Hematopoietic multipotent progenitor cell (in vitro differentiated cells): Measurements from ENCODE around the gene TFF1.

DNA sequence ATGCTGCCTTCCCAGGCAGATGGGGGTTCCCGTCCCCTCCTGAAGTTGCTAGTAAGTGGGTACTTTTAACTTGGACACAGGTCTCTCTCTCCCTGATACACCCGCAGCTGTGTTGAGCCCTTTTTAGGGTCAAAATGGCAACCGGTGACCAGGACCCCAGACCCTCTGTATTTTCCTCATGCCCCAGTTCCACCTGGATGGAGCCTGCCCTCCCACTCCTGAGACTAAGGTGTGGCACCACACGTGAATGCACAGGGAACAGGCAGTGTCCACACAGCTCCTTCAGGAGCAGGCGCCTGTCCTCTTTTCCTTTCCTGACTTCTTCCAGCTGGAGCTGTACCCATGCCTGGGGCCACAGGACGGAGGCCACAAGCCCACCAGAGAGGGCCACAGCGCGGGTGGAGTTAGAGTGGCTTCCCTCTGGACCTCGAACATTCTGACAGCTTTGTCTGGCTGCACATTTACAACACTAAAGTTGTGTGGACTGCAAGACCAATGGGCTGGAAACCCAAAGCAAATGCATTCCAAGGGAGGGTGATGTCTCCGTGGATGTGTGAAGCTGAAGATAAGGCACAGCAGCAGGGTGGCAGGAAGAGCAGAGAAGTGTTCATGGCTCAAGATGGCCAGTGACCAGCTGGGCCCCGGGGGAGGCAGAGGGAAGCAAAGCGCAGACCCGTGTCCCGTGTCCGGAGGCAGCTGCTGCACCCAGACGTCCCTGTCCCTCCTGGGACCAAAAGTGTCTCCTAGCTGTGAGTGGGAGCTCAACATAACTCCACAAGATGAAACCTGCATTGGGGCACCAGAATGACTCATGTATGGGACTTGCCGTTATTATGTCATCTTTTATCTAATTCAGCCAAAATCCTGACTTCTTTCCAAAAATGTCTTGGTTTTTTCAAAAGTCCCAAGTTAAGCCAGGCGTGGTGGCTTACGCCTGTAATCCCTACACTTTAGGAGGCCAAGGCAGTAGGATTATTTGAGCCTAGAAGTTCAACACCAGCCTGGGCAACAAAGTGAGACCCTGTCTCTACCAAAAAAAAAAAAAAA lies 118.4 kb downstream of the RIPK4 start:
- CAGE, long polyA plus RNA: no peak

GRCh38 chr21:41715515-41716190 lies 51.2 kb downstream of the RIPK4 start:
- CAGE, long polyA plus RNA: no peak

DNA sequence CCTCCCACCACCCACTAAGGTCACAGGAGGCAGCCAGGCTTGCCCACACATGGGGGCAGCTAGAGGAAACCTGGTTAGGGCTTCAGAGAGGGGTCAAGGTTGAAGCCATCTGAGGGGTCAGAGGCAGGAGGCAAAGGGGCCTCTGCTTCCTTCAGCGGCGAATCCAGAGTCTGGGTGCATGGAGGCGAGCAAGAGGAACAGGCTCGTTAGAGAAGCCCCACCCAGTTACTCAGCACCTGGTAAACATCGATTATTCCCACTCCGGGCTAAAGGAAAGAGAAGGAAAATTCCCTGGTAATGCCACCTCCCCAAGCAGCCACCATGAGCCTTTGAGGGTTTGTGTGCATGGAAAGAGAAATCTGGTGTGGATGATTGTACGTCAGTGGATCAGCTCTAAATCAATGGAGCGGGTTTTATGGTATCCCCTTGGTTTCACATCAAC lies 36.9 kb downstream of the RIPK4 start:
- CAGE, long polyA plus RNA: no peak

DNA sequence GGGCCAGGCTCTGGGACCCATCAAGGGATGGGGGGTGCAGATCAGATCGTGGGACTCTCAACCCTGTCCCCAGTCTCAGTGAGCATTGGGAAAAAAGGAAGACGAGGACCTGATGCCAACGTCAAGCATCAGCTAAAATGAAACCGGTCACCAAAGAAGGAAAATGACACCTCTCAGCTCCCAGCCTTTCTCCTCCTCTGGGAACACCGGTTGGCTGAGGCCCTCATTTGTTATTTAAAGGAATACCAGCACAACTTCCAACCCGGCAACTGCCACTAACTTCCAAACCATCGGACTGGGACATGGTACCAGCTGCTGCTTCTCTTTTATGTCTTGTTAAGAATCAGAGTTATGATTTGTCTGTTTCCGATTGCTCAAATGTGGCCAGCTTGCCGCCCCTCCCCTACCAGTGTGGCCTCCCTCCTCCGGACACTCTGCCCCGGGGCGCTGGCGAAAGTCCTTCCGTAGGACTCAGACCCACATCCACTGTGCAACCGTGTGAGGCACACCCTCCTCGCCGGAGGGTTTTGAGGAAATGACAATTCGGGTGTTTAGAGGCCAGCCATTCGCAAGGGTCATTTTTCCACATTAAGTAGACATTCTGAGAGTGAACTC lies 5.7 kb downstream of the RIPK4 start:
- CAGE, long polyA plus RNA: no peak

- CAGE, long polyA plus RNA: no peak
Observed at GRCh38 chr21:41761689-41762251, 5.1 kb downstream of the RIPK4 start.

DNA sequence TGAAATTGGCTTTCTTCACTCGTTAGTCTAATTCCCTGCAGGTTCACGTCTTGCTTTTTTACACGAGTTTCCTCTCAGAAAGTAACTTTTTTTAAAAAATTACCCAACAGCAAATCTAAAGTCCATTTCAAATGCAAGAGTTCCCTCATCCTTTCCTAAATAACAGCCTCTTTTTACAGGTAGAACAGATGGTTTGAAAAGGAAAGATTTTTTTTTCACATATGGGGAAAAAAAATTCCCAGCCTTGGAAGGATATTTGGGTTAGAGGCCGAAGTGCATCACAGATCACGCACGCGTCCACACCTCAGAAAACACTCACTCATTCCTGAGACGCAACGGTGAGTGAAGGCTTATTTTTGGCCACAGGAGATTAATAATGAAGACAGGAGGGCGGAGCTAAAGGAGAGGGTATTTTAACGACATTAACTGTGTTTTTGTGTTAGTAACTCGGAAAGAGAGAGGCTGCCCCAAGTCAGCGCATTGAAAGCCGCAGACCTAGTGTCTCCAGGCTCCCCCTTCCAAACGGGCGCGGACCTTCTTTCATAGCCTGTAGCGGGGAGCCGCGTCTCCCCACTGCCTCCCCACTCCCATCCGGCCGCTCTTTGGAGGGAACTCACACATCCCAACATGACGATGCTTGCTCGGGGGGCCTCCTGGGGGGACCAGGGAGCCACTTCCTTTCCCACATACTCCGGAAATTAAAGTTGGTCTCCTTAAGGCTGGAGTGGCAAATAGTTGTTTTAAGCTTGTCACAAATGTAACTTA lies 1.0 kb upstream of the RIPK4 start:
- CAGE, long polyA plus RNA: no peak

GRCh38 chr21:41778183-41778654 lies 11.4 kb upstream of the RIPK4 start:
- CAGE, long polyA plus RNA: no peak

DNA sequence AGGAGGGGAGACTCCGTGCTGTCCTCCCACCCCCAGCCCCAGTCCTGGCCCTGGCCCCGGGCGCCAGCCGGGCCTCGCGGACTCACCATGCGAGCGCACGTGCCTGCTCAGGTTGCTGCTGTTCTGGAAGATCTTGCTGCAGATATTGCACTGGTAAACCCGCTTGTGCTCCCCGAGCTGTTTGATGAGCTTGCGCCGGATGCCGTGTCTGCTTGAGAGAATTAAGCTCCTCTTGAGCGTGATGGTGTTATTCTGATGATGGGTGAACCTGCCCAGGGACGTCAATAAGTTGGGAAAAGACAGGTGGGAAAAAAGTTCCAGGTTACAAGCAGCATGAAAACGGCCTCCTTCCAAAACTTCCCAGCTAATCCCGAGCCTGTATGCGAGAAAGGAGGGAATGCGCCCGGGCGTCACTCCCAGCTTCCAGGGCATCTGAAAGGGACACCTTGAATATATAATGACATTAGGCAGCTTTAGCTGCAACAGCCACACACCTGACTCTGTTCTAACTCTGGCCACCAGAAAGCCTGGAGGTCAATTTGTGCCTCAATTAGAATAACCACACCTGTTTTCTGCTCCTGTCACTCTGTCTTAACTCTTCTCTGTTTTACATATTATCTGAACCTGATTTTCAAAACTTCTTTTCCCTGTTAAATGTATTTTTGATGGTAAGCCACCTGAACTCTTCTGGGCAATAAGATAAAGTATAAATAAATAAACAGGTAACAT lies 42.6 kb downstream of the PRDM15 start:
- CAGE, long polyA plus RNA: no peak

- CAGE, long polyA plus RNA: no peak
Observed at GRCh38 chr21:41878879-41879205, 302 bp downstream of the PRDM15 start.

GRCh38 chr21:41973978-41974909 lies 20.4 kb upstream of the C2CD2 start:
- CAGE, long polyA plus RNA: no peak

DNA sequence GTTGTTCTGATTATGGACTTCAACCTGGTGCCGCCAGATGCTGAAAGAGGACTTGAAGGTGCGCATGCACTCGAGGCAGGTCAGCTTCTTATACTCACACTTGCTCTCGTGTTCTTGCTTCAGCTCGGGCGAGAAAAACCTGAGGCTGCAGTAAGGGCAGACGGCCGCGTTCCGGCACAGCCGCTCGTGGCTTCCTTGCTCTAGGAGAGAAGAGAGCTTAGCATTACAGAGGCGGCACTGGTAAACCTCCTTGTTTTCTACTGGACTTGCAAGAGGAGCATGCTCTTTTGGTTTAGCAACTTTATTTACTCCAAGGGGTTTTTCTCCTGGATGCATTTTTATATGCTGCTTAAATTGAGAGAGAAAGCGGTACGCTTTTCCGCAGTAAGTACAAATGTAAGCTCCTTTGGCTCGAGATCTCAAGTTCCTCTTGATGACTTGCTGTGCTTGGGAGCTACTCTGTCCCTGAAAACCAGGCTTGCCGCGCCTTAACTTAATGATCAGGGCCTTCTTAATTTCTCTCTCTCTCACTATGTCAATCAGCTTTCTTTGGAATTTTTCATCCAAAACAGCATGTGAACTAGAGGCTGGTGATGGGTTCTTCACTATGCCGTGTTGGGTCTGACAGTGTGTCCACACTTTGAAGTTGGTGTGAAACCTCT lies 18.3 kb downstream of the ZBTB21 start:
- CAGE, long polyA plus RNA: no peak

- CAGE, long polyA plus RNA: no peak
Observed at GRCh38 chr21:42021668-42022710, 11.8 kb upstream of the ZBTB21 start.

DNA sequence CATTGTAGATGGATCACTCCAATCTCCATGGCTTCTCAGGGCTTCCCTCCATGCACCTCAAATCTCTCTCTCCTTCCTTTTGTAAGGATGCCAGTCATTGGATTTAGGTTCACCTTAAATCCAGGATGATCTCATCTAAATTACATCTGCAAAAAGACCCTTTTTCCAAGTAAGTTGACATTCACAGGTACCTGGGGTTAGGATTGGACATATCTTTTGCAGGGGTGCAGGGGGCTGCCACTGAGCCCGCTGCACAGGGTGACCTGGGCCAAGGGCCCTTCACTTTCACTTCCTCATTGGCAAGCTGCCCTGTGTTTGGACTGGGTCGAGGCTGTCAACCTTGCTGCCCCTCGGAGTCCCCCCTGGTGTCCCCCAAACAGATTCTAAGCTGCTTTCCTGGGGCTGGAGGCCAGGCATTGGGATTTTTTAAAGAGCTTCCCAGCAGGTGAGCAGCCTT lies 8.0 kb upstream of the UMODL1 start:
- CAGE, long polyA plus RNA: no peak

DNA sequence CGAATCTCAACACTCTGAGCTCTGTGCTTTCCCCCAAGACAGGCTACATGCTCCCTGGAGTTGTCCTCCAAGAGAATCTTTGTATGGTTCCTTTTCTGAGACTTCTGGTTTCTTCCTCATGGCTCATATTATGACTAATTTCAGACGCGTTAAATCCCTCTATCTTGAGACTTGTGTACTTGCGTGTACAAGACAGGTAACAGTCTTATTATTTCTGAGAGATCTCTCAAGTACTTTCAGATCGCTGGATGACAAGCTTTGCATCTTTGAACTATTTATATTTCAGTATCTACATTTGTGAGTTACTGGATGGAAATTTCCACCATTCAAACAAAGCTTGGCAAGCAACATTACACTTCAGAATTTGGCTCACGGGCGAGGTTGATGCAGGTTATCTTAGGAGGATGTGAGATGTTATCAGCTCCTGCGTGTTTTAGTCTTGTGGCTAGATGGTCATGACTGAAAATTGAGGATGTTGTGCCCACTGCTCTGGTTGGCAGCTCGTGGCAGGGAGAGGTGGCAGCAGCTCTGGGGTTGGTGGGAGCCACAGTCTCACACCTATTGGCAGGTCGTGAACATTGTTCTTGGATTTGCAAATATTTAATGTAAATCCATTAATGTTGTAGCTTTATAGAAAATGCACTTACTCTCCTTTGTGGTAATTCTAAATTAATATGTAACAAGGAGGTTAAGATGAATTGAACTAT lies 19.5 kb downstream of the ABCG1 start:
- CAGE, long polyA plus RNA: no peak

GRCh38 chr21:42261372-42261849 lies 42.5 kb downstream of the ABCG1 start:
- CAGE, long polyA plus RNA: no peak

GRCh38 chr21:42262803-42263338 lies 43.9 kb downstream of the ABCG1 start:
- CAGE, long polyA plus RNA: no peak

DNA sequence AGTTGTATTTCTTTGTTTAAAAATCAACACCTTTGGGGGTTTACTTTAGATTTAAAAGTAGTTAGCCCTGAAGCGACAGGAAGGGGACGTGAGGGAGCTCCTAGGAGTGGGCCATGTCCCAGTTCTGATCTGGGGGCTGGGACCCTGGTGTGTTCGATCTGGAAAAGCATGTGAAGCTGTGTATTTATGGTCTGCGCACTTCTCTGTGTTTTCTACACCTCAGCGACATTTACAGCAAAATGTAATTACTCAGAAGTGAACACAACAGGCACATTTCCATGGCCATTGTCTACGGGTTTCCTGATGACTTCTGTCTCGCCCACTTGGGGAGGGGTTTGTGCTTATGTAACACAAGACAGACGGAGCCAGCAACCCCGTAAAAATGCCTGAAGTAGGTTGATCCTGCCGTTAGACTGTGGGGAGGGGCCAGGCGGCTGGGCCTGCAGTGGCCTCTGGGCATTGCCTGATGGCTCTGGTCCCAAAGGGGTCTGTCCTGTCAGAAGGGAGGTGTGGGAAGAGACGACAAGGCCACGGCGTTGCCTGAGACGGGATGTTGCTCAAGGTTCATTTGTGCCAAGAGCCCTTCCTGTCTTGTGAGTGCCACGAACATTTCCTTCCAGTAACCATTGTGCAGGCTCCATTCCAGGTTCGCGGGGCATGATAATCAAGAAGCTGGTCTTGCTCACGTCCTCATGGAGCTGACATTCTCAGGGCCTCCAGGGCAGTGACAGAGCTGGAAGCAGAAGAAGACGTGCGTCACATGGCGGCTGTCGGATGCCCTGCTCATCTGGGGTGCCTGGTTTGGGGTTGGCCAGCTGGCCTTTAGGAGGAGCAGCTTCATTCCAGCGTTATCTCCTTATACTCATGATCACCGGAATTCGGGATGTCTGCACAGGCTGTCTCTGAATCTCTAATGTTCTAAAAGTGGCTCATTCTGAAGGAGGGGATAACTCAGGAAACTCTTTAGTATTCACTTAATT lies 44.7 kb downstream of the ABCG1 start:
- CAGE, long polyA plus RNA: no peak

GRCh38 chr21:42278946-42279669 lies 36.1 kb downstream of the TFF3 start:
- CAGE, long polyA plus RNA: no peak

DNA sequence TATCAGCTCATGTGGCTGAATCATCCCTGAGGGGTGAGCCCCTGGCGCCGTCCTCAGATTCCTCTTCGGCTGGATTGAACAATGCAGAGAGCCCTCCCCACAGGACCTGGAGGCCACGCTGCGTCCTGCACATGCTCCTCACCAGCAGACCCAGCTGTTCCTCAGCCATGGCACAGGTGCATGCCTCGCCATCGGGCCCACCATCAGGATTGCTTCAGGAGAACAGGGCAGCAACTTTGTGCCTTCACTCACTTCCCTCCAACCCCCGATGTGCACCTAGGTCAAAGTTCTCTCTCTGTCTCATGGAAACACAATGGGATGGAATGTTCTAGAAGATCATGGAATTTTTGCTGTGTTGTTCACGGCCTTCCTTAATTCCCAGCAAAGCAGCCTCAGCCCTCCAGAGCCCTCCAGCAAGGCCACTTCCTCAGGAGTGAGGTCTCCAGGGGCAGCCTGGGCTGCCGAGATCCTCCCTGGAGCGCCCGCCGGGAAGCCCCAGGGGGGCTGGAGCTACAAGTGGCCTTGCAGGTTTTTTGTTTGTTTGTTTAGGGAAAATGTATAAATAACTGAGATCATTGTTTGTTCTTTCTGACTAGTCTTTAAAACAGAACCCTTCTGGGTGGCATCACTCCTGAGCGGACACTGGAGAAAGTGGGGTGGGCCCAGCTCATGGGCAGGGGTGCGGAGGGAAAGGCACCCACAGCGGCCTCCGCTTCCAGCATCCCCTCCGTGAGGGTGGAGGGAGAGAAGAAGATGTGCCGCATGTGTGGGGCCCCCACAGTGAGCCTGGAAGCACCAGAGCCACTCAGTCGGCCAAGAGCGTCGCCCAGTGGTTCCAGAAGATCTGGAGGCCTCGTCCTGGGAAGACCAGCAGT lies 35.0 kb downstream of the TFF3 start:
- CAGE, long polyA plus RNA: no peak

DNA sequence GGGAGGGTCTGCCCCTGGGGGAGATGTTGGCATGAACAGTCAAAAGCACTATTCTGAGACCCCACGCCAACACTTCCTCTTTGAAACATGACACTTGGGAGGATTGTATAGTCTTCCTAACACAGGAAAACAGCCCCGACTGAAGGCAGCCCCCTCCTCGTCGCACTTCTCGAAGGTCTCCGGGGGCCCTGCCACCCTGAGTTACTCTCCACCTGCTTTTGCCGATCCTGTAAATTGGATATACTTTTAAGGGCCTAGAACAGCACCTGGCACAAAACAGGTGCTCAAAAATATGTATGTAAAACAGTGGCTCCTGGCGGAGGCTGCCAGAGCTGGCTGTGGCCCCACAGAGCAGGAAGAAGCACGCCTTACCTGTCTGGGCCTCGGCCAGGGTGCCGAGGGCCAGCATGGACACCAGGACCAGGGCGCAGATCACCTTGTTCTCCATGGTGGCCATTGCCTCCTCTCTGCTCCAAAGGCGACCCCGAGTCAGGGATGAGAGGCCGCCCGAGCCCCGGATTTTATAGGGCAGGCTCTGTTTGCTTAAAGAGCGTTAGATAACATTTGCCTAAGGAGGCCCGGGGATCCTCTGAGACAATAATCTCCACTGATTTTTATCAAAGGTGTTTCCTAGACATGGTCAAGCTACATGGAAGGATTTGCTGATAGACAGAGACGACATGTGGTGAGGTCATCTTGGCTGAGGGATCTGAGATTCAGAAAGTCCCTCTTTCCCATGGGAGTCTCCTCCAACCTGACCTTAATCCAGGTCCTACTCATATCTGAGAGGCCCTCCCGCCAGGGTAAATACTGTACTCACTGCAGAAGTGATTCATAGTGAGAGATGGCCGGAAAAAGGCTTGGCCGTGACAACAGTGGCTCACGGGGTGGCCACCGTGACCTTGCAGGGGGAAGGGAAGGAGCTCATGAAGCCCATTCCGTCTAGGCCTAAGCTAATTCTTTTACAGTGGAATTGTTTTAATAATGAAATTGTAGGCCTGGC lies at the start of gene TFF1:
Gene TFF1 (minus strand): TSS at position 497 of the 1,003 bp plus-strand sequence.
- CAGE, long polyA plus RNA: no peak